Sternocleidomastoid (tissue), 1 donor: ENCODE results near the gene PFKFB4.

DNA sequence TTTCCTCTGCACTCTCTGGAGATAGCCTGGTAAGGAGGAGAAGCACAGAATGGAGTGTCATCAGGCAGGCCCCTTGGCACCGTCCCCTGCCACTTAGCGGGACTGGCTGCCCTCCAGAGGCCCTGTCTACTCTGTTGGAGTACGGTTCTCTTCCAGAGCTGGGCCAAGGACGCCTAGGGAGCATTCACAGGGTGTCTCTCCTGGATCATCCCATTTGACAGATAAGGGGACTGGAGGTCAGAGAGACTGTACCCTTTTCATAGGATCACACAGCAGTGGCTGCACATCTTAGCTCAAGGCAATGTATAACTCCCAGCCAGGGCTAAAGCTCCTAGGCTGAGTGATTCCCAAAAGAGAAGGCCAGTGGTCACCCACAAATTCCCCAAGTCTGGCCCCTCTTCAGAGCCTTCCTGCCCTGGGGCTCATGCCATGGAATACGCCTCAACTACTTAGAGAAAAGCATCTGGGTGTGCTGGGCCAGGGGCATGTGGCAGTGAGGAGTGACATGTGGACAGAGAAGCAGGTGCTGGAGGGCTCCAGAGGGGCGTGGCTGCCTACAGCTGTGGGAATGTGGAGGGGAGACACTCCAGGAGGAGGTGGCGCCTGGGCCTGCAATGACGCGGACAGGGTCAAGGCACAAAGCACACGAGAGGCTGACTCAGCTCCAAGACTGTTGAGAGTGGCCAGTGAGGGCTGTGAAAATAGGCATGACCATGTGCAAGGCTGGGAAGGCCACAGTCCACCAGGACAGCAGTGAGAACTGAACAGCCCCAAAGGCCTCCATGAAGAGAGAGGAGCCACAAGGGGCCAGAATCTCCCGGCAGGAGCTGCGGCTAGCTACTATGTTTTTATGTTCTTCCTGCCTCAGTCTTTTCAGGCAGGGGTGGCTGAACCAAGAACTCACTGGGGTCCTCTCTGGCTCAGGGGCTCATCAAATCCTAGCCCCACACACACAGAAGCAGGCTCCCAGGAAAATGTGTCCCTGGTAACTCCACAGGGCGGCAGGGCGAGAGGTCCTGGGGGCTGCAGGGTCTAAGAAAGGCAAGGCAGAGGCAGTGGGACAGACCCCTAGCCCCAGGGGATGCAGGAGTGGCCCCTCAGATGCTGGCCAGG, 48.5 kb downstream of the PTH1R start:
- PRO-cap, result no peak

GRCh38 chr3:46929153-46929746, 47.3 kb downstream of the CCDC12 start:
- PRO-cap, result unidirectional peak, minus-strand start at chr3:46929436

GRCh38 chr3:46931553-46932099, 44.9 kb downstream of the CCDC12 start:
- PRO-cap, result bidirectional peak, plus-strand start at chr3:46932024, minus-strand start at chr3:46931739

DNA sequence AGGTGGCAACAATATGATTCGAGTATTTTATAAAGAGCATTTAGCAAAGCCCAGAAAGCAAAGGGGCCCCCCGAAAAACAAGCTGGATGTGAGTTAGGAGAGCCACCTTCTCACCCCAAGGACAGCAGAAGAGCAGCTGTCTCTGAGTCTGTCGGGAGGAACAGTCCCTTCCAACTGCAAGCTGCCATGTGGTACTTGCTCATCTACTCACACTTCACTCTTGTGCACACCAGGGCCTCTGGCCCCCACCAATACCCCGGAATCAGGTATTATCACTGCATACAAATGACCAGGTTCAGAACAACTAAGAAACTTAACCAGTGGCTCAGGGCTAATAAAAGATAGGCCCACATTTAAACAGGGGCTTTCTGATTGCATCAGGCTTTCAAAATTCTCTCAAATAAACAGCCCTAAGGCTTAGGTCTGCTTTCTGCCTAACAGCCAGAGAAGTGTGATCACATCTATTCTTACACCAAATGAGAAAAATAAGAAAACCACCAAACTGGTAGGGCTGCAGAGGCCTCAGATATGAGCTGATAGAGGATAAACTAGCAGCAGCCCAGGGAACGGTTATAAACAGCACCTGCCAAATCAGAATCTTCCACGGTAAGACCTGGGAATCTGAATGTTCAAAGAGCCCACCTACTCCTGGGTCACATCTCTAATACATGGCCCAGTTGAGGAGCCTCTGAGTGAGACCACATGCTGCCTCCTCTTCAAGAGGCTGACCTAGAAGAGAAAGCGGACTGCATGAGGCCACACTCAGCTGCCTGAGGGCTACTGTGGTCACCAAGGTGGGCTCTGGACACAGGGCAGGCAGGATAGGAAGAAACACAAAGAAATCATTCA, 20.6 kb downstream of the CCDC12 start:
- PRO-cap, result no peak

DNA sequence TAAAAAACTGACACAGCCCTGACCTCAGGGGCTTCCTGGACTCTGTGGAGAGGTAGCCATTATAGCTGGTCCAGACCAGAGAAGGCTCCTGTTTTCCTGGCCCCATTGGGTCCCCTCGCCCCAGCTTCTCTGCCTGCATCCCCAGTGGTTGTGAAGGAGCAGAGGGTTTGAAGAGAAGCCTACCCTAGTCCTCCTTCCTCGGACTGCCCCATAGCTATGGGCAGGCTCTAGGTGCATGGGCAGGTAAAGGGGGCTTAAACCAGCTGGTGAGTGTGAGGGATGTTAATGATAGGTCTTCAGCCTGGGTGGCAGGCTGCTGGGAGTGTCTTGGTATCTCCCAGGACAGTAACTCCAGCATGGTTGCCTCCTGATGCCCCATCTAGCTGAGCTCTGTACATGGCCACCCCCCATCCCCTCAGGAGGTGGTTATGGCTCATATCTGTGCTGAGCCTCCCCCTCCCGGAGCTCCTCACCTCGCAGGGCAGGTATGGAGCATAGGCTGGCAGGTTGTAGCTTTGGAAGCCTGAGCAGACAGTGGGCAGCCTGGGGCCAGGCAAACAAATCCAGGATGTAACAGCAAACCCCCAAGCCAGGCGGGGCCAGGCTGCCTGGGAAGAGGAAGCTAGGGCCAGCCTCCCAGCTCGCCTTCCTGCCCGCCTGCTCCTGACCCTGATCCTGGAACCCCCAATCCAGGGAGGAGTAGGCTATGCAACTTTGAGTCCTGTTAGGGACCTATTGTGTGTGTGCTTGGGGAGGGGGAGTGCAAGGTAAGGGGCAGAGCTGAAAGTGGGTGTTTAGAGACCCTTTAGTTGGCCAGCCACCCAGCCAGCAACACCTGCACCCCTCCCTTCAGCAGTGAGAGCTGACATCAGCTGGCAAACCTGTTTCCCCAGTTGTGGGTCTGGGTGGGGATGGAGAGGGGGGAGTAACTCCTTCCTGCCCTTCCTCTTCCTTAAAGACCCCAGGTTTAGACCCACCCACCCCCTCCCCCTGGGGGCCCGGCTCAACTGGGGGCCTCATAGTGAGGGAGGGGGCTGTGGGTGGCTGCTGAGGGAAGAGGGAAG, 2.3 kb downstream of the NBEAL2 start:
- PRO-cap, result no peak

DNA sequence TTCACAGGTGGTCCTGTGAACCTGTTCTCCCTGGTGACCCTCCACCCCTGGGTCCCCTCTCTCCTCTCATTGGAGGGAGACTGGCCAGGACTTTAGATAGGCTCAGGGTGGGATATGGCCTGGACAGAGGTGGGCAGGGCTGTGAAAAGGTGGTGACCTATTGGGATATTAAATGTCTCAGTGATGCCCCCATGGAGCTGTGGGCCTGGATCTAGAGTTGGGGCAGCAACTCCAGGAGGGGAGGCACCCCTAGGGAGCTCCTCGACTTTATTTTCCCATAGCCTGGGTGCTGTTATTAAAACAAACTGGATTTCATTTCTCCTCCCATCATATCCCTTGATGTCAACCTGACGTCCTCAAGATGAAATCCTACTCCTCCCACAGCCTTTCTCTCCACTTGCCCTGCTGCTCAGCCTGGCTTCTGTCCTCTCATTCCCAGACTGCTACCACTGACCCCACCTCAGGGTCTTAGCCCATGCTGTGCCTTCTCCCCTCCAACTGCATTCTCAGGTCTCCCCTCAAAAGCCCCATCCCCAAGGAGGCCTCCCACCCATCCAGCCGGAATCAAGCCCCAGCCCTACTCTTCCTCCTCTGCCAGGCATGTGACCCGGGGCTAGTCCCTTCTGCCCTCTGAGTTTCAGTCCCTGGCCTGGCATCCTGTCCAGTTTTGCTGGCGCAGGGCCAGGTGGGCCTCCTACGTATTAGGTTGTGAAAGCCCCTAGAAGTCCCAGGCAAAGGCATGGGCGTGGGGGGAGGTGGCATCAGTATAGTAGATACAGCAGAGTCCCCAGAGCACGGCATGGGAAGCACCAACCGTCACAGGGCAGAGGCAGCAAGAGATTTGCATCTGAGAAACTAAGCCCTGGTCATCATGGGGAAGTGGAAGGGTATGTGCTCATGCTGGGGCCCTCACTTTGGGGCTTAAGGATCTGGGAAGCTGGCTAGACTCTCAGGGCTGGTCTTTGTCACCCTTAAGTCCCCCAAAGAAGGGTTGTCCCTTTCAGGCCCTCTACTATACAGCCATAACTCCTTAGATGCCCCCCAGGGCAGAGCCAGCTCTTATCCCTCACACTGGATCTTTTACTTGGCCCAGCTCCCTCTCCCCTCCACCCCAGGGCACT, 10.9 kb downstream of the NBEAL2 start:
- PRO-cap, result no peak

DNA sequence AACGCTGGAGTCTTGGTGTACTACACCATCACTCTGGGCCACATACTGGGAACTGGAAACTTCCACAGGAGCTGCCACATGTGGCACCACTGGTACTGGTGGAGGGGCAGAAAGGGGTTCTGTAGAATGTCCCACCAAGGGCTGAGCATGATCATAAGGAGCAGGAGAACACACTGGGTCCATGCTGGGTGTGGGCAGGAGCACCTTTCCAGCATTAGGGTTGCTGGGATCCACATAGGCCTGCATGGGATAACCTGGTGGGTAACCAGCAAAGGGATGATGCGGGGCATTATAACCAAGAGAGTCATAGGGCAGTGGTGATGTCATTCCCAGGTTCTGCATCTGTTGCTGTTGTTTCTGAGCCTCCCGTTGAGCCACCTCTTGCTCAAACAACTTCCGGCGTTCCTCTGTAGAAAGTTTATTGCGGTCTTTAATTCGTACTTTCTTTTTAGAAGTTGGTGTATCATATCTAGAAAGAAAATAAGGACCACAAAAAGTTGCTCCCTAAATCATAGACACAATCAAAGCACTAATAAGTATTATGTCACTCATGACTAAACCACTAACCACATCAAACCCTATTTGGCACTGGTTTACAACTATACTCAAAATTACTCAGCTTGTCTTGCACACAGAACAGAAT, 77.7 kb downstream of the NBEAL2 start:
- PRO-cap, result no peak

DNA sequence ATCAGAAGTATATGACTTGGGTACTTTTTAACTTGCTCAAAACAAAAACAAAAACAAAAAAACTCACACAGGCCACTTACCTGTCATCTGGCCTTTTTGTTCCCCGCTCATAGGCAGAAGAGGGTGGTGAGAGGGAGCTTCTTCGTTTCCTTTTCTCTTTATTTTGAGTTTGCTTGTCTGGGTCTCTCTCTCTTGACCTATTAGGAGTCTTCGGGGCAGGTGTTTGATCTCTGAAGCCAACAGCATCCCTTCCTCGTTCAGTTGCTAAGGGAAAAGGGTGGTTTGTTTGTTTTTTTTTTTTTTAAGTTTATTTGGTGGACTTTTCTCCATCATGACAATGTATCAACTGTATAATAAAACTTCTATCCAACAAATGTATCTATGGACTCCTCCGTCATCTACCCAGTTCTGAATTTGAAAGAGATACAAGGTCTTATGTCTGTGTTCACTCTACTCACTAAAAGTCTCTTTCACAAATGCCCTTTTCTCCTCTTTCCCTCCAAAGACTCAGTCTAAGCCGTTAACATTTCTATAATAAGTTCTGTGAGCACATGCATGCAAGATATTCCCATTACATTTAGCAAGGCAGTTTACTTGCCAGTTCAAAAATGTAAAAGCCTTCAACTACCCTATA, 82.7 kb downstream of the NBEAL2 start:
- PRO-cap, result no peak

GRCh38 chr3:47362481-47363183, 18.2 kb upstream of the PTPN23 start:
- PRO-cap, result no peak

DNA sequence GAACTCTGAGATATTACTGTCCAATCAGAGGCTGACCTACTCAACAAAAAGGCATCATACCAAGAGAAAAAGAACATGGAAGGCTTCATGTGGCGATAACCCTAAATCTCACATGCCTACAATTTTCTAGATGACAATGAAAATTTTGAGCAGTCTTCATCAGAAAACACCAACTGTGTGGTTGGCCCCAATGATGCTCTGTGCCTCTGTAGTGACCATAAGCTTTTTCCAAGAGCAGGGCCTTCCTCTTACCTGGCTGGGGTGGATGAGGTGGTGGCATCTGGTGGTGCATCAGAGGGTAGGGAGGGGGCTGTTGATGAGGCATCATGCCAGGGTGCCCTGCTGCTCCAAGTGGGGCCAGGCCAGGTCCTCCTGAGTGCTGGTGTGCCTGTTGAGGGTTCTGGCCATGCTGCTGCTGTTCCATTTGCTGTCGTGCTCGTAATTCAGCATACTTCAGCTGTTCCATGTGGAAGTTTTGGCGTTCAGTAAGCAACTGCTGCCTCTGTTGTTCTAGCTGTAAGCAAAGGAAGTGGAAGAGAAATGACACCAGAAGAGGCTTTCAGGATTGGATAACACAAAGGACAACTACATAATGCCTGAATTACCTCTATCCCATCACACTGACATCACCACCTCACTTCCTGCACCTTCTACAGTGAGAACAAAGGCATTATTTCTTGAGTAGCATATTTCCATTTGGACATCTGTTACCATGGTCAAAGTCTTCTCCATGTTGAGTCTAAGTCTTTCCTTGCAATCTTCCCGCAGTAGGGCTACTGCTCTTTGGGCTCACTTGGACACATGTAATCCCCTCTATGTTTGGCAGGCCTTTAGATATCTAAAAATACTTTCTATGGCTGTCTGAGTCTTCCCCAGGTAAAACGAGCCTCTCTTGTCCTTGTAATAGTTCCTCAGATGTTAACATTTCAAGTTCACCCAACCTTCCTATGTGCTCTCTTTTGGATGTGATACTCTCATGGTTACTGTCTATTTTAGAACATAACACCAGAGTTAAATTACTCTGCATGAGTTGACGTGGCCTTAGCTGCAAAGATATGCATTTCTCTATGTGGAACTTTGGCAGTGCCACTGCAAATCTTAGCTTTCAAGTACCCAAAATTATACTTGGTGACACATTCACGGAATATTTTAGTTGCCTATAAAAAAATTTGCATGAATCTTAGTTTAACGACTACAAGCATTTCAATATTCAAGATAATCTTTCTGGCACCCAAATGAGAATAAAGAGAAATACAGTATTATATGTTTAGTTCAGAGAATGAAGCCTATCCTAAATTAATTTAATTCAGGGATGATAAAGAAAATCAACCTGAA, 31.6 kb upstream of the CSPG5 start:
- PRO-cap, result no peak

GRCh38 chr3:48160238-48160547, 28.0 kb downstream of the CDC25A start:
- PRO-cap, result no peak

- PRO-cap, result no peak
Measured at GRCh38 chr3:48269238-48269698, 28.4 kb downstream of the ZNF589 start.

- PRO-cap, result no peak
Measured at GRCh38 chr3:48301830-48302328, 712 bp upstream of the NME6 start.

GRCh38 chr3:48335269-48335636, 1.8 kb upstream of the SPINK8 start:
- PRO-cap, result no peak

- PRO-cap, result no peak
Measured at GRCh38 chr3:48403720-48404789, 25.8 kb downstream of the PLXNB1 start.

DNA sequence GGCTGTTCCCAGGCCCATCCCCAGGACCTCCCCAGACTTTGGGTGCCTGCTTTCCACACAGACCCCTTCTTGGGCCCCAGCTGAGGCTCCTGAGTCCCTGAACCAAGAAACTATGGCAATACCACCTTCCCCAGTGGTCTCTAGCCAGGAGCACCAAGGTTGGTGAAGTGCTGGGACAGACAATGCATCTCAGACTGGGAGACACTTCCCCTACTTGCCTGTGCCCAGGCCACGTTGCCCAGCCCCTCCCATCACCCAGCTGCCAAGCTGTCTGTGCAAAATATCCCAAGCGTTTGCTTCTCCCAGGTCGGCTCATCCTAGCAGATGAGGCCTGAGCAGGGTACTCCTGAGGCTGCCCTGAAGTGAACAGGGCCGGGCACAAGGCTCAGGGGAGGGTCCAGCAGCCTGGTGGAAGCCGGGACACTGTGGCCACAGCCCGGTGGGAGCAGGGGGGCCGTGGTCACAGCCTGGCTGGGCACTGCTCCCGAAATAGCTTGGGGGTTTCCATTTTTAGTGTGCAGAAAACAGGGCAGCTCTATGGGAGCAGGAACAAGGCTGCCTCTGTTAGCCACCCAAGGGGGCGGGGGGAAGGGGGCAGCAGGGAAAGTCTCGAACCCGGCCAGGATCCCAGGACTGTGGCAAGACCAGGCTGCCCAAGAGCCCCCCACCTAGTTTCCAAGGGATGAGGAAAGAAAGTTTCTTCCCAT, 3.5 kb downstream of the PLXNB1 start:
- PRO-cap, result no peak

GRCh38 chr3:48426954-48428094, 2.6 kb downstream of the PLXNB1 start:
- PRO-cap, result no peak

DNA sequence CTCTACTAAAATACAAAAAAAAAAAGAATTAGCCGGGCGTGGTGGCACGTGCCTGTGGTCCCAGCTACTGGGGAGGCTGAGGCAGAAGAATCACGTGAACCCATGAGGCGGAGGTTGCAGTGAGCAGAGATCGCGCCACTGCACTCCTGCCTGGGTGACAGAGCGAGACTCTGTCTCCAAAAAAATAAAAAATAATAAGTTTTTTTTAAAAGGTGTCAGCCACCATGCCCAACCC, 6.2 kb downstream of the TREX1 start:
- PRO-cap, result no peak

DNA sequence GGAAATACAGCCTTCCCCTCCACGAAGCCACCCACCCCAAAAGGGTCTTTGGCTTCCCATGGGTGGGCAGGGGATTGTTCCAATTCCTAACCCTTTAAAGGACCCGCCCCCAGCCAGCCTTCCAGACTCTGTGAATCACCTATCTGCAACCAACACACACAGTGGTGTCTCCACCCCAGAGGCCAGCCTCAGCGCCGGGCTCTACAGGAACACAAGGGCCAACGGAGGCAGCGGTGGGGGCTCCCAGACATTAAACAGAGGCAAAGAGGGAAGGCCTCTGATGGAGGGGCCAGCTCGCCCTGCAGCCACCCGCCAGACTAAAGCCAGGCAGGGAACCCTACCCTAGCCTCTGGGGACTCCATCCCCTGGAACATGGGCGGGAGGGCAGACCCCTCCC, 596 bp downstream of the SHISA5 start:
- PRO-cap, result unidirectional peak, plus-strand start at position 124 of the sequence; unidirectional peak, plus-strand start at position 185 of the sequence

GRCh38 chr3:48556442-48557584, at the start of gene PFKFB4:
Gene PFKFB4 (minus strand): TSS chr3:48556803.
- PRO-cap, result bidirectional peak, plus-strand start at chr3:48557186, minus-strand start at chr3:48556843; unidirectional peak, plus-strand start at chr3:48557309